ENCODE data around the gene NXPH2.

DNA sequence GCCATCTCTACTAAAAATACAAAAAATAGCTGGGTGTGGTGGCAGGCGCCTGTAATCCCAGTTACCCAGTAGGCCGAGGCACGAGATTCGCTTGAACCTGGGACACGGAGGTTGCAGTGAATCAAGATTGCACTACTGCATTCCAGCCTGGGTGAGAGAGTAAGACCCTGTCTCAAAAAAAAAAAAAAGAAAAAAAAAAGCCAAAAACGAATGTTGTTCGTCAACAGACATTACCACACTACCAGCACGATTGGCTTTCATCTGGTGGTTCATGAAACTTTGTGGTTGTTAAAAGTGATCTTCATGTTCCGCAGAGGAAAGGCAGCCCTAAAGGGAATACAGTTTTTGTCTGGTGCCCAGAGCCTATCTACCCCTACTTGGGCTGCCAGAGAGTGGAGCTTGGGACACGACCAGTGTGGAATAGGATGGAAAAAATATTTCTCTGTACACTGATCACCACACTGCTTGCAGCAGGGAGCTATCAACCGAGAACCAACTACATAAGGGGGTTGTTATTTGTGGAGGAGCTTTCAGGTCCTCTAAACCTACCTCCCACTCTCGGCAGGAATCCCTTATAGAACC is 13.6 kb upstream of the CXCR4 start:
- PRO-cap, 7 experiments, result no peak in any of the 7 experiments
- RAMPAGE, long total RNA, 2 experiments, result no peak in any of the 2 experiments

GRCh38 chr2:136139512-136140013 is 21.6 kb upstream of the CXCR4 start:
- PRO-cap, 7 experiments, result no peak in any of the 7 experiments
- RAMPAGE, long total RNA, 2 experiments, result no peak in any of the 2 experiments

- PRO-cap, 7 experiments, result no peak in any of the 7 experiments
- RAMPAGE, long total RNA, 2 experiments, result no peak in any of the 2 experiments
These were observed 163.4 kb upstream of the CXCR4 start for GRCh38 chr2:136280984-136282081.

GRCh38 chr2:136326894-136328135 is 209.4 kb upstream of the CXCR4 start:
- PRO-cap, 7 experiments, result no peak in any of the 7 experiments
- RAMPAGE, long total RNA, 2 experiments, result no peak in any of the 2 experiments

GRCh38 chr2:138288681-138289007 is 212.9 kb upstream of the SPOPL start:
- PRO-cap, 7 experiments, result no peak in any of the 7 experiments
- RAMPAGE, long total RNA, 2 experiments, result no peak in any of the 2 experiments

GRCh38 chr2:138780036-138780892 is at the start of gene NXPH2:
Gene NXPH2, minus strand, starts transcription at chr2:138780390.
- PRO-cap, 7 experiments, result peak in 6 of 7 experiments; most common plus-strand start chr2:138780469 (in 2); most common minus-strand start chr2:138780390 (in 6)
- RAMPAGE, long total RNA, 2 experiments, result start-site peak on the minus strand in 2 of 2 experiments, at chr2:138780307-138780406 at its widest, 22 to 112 reads per replicate

GRCh38 chr2:138833475-138833709 is 53.2 kb upstream of the NXPH2 start:
- PRO-cap, 7 experiments, result no peak in any of the 7 experiments
- RAMPAGE, long total RNA, 2 experiments, result no peak in any of the 2 experiments

GRCh38 chr2:140221432-140221892 is 1441.3 kb upstream of the NXPH2 start:
- PRO-cap, 7 experiments, result no peak in any of the 7 experiments
- RAMPAGE, long total RNA, 2 experiments, result no peak in any of the 2 experiments

GRCh38 chr2:142328220-142328777 is 197.5 kb upstream of the LRP1B start:
- PRO-cap, 7 experiments, result no peak in any of the 7 experiments
- RAMPAGE, long total RNA, 2 experiments, result no peak in any of the 2 experiments

- PRO-cap, 7 experiments, result no peak in any of the 7 experiments
- RAMPAGE, long total RNA, 2 experiments, result no peak in any of the 2 experiments
These were observed 331.9 kb upstream of the LRP1B start for GRCh38 chr2:142462817-142463037.

DNA sequence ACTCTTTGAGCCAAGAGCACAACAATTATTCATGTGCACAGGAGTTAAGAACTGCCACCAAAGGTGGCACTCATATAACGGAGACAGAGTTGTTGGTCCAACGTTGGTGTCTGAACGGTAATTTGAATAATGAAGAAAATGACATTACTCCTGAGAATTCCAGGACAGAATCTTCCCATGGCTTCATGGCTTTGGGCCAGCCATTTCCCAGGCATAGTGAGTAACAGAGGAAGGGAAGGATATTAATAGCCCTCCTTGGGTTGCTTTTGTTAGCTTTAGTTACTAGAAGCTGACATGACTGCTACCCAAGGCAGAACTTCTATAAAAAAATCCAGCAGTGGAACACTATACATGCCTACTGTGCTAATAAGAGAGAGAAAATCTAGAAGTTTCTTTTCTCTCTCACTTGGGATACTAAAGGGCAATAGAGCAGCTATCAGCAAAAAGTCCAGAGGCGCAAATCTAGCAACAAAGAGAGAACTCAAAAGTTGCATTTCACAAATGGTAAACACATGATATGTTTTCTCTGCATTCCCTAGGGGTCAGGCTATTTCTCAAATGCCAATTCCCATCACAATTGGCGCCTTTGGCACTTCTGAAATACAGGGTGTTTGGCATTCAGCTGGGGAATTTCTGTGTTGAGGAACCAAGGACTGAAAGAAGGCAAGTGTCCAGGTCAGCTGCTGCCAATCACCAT is 160.9 kb upstream of the KYNU start:
- PRO-cap, 7 experiments, result no peak in any of the 7 experiments
- RAMPAGE, long total RNA, 2 experiments, result no peak in any of the 2 experiments

GRCh38 chr2:143258094-143259103 is 129.2 kb downstream of the ARHGAP15 start:
- PRO-cap, 7 experiments, result no peak in any of the 7 experiments
- RAMPAGE, long total RNA, 2 experiments, result no peak in any of the 2 experiments

- PRO-cap, 7 experiments, result no peak in any of the 7 experiments
- RAMPAGE, long total RNA, 2 experiments, result no peak in any of the 2 experiments
These were observed 345.4 kb downstream of the ARHGAP15 start for GRCh38 chr2:143474654-143475033.

DNA sequence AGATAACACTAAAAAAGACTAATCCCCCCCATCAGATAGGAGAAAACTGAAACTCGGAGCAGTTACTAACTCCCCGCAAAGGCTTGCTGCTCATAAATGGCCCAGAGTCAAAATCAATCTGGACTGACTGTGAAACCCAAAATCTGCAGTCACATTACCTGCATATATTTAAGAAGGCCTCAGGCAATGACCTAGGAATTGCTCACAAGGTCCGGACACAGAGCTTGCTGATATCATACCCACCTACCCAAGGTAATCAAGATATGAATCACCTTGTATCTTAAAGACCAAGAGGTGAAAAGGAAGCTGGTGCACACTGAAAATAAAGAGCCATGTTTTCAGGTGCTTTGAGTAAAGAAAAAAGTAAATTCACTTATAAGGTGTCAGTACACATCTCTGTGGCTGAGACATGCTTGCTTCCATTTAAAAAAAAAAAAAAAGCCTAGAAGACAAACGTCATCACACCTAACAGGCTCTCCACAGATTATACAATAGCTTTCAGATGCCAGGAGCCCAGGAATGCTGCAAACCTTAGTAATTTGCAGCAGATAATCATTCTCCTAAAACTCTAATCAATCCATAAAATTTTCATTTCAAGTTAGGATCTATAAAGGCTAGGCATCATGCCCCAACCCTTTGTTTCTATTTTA is 7.8 kb downstream of the GTDC1 start:
- PRO-cap, 7 experiments, result no peak in any of the 7 experiments
- RAMPAGE, long total RNA, 2 experiments, result no peak in any of the 2 experiments

GRCh38 chr2:144388428-144389095 is 56.2 kb upstream of the GTDC1 start:
- PRO-cap, 7 experiments, result no peak in any of the 7 experiments
- RAMPAGE, long total RNA, 2 experiments, result no peak in any of the 2 experiments

- PRO-cap, 7 experiments, result no peak in any of the 7 experiments
- RAMPAGE, long total RNA, 2 experiments, result no peak in any of the 2 experiments
These were observed 60.0 kb downstream of the ZEB2 start for GRCh38 chr2:144459870-144460441.

GRCh38 chr2:144465720-144466302 is 54.1 kb downstream of the ZEB2 start:
- PRO-cap, 7 experiments, result no peak in any of the 7 experiments
- RAMPAGE, long total RNA, 2 experiments, result no peak in any of the 2 experiments

DNA sequence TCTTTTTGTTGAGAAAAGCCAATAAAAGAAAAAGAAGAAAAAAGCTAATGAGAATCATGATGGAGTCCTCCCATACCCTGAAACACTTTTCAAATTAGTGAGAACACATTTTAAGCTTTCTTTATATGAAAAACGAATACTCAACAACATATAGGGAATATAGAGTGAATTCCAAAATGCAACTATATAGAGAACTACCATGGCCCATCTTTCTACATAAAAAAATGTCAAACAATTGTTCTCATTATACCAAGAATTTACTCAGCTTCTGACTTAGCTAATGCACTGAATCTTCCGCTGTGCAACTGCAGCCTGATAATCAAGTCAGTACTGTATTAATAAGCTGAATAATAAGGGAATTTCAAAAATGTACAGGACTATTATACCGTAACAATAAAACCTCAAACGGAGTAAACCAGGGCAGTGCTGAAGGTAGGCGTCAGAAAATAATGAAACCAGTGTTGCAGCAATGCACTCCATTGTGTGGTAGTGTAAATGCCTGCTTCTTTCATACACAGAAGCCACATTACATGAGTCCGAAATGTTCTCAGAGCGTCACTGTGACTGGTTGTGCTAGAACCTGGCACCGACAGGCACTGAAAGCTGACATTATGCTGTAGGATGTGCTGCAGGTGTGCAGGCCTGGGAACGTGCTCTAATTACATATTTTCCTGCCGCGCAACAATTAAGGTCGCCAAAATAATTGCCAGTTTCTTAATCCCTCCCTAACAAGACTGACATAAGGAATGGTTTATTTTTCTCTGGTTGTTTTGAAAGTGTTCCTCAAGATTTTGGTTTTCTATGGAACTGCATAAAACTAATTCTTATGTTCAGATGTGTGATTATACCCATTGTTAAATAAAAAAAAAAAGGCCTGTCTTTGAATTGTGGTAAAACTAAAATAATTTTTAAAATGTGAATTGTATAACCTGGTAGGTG is 53.3 kb downstream of the ZEB2 start:
- PRO-cap, 7 experiments, result no peak in any of the 7 experiments
- RAMPAGE, long total RNA, 2 experiments, result no peak in any of the 2 experiments

DNA sequence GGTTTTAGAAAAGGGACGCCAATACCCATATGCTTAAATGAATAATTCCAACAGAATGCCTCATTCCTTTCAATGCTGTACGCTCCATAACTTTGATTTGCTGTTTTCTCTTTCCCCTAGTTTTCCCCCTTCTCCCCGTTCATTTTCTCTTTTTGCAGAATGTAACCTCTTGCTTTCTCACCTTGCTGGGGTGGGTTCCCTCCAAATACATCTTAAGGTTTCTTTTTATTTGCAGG is 38.0 kb downstream of the ZEB2 start:
- PRO-cap, 7 experiments, result no peak in any of the 7 experiments
- RAMPAGE, long total RNA, 2 experiments, result no peak in any of the 2 experiments

DNA sequence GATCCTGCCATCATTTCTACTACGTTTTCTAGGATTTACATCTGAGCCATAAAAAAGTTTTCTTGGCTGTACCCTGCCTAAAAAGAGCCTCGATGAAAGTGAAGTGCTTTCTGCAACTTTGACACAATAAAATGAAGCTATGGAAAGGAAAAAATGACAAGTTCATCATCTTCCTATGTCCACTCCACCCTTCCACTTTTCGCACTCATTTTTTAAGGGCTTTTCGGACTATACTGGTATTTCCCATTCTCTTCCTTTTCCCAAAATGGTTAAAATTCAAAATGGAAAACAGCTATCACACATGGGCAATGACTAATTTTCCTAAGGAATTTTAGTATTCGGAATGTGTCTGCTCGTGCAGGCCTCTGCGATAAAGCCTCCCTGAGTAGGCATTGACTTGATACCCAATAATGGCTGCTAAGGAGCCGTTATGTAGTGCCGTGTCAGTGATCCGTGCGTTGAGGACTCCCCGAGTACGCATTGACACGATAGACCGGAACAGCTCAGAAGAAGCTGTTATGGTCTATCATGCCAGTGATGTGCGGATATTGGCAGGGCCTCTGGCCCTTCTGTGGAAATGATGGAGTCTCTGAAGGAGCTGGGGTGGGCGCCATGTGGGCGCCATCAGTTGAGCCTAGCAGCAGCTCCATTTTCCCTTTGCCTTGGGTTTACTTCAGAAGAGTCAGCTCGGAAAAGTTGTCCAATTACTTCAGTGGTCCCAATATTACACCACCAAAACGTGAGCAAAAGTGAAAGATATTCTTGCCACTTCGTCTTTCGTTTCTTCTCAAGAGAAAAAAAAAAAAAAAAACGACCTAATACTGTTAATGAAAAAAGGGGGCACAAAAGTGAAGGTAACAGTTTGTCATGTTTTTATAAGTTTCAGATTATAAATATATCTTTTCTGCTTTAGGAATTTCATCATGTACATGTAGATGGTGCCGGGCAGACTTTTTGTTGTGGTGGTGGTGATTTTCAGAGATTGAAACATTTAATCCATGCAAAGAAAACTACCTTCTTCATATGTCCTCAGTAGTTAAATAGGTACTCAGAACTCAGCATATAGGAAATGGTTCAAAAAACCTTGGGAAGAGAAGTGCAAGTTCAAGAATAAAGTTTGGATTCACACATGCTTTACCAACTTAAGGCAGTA is 29.0 kb downstream of the ZEB2 start:
- PRO-cap, 7 experiments, result no peak in any of the 7 experiments
- RAMPAGE, long total RNA, 2 experiments, result no peak in any of the 2 experiments

All from ovary (tissue), 7 donors.